Glomerular endothelial cell (primary cell): ENCODE data around the gene PDP2.

- RAMPAGE, long total RNA = start-site peak on the plus strand at chr16:66880514-66880608, 178 and 71 reads in 2 replicates
These were observed at the start of gene PDP2 for GRCh38 chr16:66880177-66881562. PDP2 (plus strand) TSS chr16:66880515.

GRCh38 chr16:66896578-66896991 is 16.3 kb downstream of the PDP2 start:
- RAMPAGE, long total RNA = no peak

DNA sequence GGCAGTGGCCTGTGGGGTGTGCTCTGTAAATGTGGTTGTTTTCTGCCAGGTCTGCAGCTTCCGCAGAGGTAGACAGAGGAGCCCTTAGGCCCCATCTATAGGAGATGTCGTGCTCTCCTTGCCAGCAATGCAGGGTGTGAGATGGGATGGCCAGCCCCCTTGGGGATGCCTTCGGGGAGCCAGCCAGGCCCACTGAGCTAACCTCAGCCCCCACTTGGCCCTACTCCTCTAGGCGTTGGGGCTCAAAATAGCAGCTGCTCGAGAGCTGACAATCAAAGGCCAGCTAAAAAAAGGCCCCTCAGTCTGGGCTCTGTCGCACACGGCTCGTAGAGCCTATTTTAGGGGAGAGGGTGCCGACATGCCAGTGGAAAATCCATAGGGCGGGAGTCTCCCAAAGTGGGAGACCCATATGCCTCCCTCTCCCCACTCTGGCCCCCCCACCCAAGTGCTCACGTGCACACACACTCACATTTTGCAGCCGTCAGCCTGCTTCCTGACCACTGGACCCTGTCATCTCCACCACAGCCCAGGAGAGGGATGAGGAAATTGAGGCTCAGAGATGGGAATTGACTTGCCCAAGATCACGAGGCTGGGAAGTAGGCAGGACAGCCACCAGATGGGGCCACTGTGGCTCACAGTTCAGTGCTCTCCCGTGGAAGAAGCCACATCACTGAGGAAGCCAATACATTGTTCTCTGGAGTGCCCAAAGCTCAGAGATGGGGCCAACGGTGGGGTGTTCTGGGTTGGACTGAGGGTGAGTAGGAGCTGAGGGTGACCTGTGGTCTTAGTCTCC is 15.7 kb downstream of the CDH16 start:
- RAMPAGE, long total RNA = no peak

DNA sequence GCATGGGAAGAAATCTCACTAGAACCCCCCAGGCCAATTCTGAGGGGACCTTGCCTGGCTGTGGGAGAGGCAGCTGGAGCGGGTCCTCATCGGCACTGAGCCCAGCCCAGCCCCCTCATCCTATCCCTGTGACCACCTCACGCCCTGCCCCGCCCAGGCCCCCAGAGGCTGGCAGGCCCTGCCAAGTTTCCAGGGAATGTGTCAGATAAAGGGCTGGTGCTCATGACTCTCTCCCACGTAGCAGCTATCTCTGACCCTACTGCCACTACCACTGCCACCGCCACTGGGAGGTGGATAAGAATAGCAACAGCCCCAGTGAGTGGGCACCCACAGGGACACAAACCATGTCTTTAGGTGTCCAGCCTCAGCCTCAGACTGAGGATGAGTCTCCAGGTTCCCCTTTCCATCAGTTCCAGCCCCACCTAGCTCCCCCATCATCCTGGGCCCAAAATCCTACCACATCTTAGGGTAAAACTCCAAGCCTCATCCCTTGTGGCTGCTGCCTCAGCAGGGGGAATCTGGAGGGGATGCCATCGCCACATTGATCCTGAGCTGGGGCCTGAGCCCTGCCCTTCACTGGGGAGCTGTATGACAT is 15.0 kb downstream of the CDH16 start:
- RAMPAGE, long total RNA = no peak

- RAMPAGE, long total RNA = no peak
These were observed 11.6 kb downstream of the CDH16 start for GRCh38 chr16:66906902-66907630.

DNA sequence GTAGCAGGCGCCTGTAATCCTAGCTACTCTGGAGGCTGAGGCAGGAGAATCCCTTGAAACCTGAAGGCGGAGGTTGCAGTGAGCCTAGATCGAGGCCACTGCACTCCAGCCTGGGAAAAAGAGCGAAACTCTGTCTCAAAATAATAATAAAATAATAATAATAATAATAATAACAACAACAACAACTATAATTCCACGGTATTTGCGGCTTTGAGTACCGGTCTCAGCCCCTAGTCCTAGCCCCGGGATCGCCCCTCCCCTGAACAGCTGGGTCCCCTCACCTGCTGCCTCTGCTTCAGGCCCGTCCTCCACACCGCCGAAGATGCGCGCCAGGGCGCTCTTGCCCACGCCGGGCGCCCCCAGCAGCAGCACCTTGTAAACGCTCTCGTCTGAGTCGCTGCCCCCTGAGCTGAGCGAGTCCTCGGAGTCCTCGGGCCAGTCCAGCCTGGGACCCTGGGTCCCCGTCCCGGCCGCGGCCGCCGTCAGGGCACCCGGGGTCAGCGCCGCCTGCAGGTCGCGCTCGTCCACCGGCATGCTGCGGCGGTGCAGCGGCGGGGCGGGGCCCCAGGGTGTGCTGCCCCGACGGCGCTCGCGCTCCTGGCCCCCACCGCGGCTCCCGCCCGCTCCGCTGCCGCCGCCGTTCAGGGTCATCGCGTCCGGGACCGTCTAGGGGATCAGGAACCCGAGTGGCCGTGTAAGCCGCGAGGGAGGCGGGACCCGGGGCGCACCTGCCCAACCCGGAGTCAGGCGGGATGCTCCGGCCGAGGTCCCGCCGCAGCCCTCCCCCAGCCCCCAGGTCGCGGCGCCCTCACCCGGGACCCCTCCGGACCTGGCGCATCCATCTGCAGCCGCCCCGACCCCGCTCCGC is 572 bp downstream of the RRAD start:
- RAMPAGE, long total RNA = no peak

GRCh38 chr16:66942180-66942866 is 7.0 kb downstream of the CES2 start:
- RAMPAGE, long total RNA = no peak

DNA sequence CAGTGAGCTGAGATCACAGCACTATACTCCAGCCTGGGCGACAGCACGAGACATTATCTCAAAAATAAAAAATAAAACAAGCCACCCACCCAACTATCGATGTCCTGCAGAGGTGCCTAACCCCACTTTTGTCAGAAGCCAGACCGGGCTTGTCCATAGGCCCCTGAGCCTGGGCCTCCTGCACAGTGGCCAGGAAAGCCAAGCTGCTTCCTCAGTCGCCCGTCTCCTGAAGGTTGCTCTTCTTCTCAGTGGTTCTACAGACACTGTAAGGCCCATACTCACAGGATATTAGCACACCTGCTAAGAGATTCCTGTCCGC is 11.2 kb downstream of the CES2 start:
- RAMPAGE, long total RNA = no peak

- RAMPAGE, long total RNA = no peak
These were observed 12.2 kb downstream of the CES4A start for GRCh38 chr16:67000130-67001500.

DNA sequence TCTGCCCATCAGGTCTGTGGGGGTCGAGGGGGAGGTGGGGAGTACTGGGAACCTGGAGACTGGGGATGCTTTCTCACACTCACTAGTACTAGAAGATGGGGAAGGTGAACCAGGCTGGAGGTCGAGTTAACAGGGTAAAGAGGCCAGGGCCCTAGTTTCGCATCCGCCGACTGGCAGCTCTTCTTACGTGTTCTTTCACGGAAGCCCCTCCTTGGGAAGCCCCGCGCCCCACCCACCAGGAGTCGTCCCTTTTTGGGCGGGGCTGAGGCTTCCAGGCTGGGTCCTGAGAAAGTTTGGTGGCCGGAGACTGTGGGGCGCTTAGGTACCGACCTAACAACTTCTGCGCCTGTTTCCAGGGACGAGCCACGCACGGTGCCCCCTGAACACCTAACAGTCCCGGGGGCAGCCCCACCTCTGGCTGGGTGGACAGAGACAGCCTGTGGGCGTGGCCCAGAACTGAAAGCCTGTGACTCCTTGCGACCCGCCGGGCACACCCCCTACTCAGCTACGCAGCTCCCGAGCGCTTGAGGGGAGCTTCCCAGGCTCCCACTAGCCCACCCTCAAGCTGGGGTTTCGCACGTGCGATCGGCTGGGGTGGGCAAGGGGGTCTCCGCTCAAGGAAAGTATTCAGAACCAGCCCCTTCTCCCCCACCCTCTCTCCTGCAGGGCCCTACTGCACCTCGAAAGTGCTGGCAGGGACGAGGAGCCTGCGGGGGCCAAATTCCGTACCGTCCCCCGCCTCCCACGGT is 590 bp downstream of the TRADD start:
- RAMPAGE, long total RNA = no peak

GRCh38 chr16:67177392-67177855 is 6.3 kb downstream of the MATCAP1 start:
- RAMPAGE, long total RNA = no peak

DNA sequence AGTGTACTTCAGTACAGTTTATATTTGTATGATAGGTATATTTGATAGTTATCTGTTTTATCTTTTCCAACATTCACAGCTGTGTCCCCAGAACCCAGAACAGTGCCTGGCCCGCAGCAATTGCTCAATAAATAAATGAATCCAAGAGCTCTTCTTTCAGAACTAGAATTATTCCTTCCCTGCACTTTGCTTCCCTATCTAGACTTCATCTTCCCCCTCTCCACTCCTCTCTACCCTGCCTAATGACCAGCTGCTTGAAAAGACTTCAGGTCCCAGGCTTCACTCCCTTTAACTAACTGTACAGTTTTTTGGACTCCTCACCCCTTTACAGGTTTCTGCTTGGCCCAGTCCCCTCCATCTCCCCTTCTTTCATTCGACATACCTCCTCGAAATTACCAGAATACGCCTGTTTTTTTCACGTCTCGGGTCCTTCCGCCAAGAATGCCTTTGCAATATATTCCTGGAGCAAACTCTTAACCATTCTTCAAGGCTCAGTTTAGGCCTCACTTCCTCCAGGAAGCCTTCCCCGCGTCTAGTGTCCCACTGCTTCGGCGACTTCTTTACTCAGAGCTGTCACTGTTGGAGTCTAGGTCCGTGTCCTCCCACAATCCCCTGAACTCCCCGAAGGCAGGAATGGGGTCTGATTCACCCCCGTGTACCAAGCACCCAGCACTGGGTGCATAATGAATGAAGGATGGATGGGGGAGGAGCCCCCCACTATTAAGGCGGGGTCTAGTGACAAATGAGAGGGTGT is 706 bp downstream of the MATCAP1 start:
- RAMPAGE, long total RNA = no peak

DNA sequence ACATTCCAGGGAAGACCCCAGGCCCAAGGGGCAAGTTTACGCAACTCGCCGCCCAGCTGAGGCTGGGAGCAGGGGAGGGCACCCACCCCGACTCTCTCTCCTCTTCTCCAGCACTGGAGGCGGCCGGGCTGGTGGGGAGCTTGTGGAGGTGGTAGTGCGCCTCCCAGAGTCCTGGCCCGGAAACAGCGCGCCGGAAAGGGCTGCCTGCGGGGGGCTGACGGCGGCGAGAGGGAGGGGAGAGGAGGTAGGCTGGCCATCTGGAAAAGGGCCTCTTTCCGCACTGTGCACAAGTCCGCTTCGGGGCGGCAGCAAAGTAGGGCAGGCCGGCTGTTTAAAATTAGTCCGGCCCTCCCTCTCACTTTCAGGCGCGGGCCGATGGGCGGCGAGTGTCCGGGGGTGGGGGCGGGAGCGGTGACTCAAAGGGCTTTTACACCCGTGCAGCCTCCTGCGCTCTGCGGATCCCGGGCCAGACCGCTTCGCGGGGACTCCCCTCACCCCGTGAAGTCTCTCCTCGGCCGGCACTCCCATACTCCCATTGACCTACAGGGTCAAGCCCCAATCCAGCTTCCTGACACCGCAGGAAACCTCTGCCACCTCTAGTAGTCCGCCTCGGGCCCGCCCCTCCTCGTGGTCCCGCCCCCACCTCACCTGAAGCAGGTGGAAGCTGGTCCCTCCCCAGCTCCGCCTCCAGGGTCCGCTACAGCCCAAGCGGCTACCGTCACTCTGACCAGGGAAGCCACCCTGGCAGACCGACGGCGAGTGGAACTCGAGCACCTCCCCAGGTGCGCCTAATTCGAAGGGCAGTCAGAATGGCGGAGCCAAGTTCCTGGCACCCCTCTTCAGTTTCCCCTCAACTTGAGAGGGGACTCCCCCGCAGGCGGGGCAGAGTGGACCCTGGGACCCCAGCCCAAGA is 843 bp downstream of the FHOD1 start:
- RAMPAGE, long total RNA = no peak

- RAMPAGE, long total RNA = no peak
These were observed 2.8 kb downstream of the TPPP3 start for GRCh38 chr16:67390263-67391070.

- RAMPAGE, long total RNA = no peak
These were observed 11.4 kb upstream of the TPPP3 start for GRCh38 chr16:67404581-67405231.

DNA sequence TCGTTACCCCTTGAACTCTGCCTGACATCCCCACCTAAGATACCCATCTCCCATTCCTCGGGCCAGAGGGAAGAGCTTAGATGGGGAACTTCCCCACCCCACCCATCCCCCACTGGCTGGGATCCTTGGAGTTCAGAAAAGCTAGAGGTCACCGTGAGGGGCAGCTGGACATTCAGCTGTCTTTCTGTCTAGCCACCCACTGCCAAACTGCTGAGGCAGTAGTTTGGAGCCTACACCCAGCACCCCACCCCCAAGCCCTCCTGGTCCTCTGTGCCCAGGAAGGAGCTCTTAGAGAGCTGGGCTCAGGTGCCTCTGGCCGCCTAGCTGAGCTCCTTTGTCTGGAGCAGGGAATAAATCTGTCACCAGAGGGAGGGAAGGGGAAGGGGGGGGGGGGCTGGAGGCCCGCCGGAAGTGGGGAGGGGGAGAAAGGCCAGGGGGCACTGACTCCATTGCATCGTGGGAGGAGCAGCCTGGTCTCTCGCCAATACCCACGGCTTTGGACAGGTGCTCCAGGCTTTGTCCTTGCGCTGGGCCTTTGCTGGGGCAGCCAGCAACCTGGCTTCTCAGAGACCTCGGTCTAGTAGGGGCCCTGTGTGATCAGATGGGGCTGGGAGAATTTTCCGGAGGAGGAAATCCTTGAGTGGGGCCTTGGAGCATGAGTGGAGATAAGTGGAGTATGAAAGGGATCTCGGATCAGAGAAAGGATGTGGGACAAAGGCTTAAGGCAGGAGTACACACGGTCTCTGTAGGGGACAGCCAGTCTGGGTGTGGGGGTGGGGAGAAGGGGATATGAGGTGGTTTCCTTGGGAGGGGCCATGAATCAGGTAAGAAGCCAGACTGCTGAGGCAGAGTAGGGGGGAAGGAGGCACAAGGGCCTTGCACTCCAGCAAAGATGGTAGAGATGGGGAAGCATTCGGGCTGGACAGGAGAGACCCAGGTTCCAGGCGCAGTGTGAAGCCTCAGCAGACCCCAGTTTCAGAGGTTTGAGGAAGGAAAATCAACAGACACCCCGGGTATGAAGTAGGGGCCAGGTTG is 1.3 kb downstream of the HSD11B2 start:
- RAMPAGE, long total RNA = no peak

DNA sequence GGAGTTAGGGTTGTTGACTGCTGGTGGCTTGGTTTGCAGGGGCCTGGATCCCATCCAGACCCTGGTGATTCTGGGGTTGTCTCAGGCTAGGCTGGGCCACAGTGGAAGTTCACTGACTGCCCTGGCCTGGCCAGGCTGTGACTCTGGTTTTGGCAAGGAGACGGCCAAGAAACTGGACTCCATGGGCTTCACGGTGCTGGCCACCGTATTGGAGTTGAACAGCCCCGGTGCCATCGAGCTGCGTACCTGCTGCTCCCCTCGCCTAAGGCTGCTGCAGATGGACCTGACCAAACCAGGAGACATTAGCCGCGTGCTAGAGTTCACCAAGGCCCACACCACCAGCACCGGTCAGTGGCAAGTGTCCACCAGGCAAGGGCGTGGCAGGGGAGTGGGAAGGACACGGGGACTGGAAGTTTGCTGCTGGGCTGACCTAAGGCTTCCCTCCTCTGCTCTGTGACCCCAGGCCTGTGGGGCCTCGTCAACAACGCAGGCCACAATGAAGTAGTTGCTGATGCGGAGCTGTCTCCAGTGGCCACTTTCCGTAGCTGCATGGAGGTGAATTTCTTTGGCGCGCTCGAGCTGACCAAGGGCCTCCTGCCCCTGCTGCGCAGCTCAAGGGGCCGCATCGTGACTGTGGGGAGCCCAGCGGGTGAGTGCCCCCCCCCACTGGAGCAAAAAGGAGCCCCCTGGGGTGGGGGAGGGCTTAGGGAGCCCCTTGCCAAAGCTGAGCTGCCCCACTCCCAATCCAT is 4.7 kb downstream of the HSD11B2 start:
- RAMPAGE, long total RNA = no peak

DNA sequence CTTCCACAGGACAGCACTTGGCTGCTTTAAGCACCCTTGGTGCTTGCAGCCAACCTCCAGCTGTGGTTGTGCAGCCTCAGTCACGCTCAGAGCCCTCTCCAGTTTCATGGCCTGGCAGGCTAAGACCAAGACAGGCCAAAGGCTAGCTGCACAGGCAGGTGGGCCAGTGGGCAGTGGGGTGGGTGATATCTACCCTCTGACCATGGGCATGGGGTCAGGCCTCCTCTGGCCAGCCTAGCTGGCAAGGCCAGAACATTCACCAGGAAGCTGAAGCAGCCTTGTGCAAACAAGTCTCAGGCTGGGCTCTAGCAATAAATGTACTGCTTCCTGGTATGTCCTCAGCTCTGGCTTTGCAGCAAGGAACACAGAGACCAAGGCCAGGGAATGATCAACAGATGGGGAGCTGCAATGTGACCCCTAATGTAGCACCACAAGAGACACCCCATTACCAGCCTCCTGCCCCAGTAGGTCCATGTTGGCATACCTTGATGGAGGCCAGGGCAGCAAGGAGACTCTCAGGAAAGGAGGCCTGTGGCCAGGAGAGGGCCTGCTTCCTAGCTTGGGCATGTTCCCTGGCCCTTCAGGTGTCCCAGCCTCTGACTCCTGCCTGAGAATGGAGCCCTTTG is 20.9 kb downstream of the HSD11B2 start:
- RAMPAGE, long total RNA = no peak

DNA sequence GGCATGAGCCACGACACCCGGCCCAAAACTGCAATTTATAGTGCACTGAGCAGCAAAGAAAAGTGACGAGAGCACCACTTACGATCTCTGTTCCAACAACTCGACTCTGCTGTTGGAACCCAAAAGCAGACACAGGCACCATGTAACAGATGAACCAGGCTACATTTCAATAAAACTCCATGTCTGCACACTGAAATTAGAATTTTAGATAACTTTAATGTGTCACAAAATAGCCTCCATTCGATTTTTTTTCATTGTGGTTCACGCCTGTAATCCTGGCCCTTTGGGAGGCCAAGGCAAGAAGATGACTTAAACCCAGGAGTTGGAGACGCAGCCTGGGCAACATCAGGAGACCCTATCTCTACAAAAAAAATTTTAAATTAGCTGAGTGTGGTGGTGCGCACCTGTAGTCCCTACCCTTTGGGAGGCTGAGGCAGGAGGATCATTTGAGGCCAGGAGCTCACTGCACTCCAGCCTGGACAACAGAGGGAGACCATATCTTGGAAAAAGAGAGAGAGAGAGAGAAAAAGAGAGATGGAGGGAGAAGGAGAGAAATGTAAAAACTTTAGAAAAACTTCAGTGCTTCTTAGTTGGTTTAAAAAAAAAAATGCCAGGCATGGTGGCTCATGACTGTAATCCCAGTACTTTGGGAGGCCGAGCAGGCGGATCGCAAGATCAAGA is 19.0 kb upstream of the AGRP start:
- RAMPAGE, long total RNA = no peak

DNA sequence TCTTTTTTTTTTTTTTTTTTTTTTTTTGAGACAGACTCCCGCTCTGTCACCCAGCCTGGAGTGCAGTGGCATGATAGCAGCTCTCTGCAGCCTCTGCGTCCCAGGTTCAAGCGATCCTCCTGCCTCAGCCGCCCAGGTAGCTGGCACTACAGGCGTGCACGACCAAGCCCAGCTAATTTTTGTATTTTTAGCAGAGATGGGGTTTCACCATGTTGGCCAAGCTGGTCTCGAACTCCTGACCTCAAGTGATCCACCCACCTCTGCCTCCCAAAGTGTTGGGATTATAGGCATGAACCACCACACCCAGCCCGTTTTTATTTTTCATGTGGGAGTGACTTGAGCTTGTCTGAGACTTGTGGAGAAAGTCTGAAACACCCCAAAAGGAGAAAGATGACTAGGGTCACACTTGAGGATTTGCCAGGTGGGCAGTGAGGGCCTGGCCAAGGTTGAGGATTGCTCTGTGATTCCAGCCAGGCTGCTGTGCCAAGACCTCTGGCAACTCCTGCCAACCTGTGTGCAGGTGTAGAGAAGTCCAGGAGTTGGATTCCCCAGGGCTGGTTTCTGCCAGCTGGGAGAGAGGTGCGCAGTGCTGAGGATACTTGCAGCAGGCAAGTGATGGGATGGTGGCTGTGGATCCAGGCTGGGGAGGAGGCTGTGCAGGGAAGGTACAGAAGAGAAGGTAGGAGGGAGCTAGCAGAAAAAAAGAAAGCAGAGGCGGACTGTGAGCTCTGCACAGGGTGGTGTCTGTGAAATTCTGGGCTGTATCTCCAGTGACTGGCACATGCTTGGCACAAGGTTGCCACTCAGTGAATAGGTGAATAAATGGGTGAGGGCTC is 6.4 kb downstream of the RIPOR1 start:
- RAMPAGE, long total RNA = no peak